Measurements from ENCODE around the genes CLN6 and ANP32A.

- PRO-cap, result no peak
Observed at GRCh38 chr15:67571116-67571586, 28.6 kb downstream of the MAP2K5 start.

GRCh38 chr15:67839502-67840223 lies 14.4 kb downstream of the SKOR1 start:
- PRO-cap, result bidirectional peak, plus-strand start at chr15:67840386, minus-strand start at chr15:67840060

GRCh38 chr15:68187344-68188067 lies 17.6 kb downstream of the CALML4 start:
- PRO-cap, result no peak

DNA sequence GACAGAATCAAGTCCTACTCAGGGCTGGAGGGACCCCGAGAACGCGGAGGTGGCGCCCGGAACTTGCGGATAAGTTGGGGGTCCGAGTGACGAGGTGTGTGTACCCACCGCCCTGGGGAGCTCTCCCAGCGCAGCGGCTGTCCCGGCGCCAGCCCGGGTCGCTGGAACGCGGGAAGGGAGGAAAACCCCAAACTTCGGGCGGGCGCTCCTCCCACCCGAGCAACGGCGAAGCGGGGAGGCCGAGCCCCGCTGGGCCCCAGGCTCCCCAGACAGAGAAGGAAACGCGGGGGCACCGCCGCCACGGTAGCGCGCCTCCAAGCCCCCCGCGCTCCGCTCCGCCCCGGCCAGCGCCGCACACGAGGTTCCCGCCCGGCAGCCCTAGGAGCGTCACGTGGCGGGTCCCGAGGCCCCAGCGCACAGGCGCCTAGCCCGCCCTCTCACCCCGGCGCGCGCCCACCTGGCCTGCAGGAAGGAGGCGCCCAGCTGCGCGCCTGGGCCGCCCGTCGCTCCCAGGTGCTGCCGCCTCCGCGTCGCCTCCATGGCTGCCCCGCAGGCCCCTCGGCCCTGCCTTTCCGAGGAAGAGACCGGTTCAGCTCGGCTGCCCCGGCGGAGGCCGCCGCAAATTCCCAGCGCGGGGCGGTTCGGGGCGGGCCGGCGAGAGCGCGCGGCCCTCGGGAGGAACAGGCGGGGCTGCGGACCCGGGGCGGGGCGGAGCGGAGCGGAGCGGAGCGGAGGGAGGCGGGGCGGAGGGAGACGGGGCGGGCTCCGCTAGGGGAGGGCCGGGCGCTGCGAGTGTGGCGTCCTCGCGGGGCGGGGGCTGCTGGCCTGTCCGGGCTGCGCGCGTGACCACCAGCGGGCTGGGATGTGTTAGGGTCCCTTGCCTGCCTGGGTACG lies at the start of gene CLN6:
CLN6 (minus strand) TSS at position 684 of the 894 bp plus-strand sequence.
- PRO-cap, result bidirectional peak, plus-strand start at position 467 of the sequence, minus-strand start at position 380 of the sequence; bidirectional peak, plus-strand start at position 795 of the sequence, minus-strand start at position 628 of the sequence

GRCh38 chr15:68271744-68272706 lies 5.5 kb upstream of the FEM1B start:
- PRO-cap, result no peak

GRCh38 chr15:68284698-68285101 lies 7.2 kb downstream of the FEM1B start:
- PRO-cap, result no peak

GRCh38 chr15:68300215-68300954 lies 22.8 kb downstream of the FEM1B start:
- PRO-cap, result no peak

DNA sequence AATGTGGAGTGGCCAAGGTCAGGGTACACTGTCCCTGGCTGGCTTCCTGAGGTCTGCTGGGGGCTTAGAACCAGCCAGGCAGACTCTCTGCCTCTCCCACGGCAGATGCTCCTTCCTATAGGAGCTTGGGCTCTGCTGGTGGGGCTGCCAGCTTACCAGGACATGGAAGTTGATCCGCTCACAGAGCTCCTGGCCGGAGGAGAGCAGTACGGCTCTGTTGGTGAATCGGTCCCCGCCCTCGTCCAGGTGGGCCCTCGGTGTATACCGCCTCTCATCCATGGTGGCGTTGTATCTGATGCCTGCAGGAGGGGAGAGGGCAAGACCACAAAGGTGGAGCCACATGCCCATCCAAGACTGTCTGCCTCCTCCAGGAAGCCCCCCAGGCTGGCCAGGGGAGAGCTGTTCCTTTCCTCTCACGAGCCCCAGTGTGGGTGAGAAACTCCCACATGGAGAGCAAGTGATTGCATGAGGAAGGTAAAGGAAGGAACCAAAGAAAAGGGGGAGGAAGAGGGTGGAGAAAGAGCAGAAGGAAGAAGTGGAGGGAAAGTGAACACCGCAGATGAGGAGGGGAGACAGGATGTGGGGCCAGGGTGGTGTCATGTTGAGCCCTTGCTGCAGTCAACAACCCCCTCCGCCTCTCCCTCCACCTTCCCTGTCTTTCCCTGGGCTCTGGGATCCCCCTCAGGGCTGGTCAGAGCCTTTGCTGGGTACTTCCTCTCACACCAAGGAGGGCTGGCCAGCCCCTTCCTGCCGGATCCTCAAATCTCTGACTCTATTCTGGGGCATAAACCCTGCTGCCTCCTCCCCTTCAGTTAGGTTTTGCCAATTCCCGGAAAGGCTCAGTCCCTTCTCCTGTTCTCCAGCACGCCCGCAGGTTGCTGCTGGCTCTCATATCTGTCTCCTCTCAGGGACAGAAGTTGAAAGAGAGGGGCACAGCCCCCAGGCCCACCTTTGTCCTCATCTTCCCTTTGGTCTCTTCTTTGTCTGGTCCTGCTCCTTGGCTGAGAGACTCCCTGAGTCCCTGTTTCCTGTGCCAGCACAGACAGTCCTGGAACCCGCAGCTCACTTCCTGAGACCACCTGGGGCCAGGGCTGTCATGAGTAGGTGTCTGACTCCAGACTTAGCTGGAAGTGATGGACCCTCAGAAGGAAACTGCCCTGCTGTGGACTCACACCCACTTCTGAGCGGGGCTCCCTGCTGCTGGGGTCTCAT lies 49.4 kb downstream of the FEM1B start:
- PRO-cap, result no peak

- PRO-cap, result no peak
Observed at GRCh38 chr15:68481660-68482088, 49.7 kb upstream of the ITGA11 start.

DNA sequence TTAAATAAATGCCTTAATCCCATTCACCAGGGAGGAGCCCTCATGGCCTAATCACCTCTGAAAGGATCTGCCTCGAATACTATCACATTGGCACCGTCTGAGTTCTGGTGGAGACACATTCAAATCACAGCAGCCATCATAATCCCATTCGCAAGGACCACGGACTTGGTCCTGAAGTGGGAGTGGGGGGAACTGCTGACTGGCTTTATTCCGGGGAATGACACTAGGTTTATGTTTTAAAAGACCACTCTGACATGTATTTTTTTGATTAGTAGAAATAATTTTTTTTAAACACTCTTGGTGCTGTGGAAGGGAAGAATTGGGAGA lies 23.2 kb downstream of the CORO2B start:
- PRO-cap, result no peak

- PRO-cap, result no peak
Observed at GRCh38 chr15:68700341-68701234, 120.1 kb downstream of the ANP32A start.

GRCh38 chr15:68788869-68789437 lies 31.7 kb downstream of the ANP32A start:
- PRO-cap, result no peak

DNA sequence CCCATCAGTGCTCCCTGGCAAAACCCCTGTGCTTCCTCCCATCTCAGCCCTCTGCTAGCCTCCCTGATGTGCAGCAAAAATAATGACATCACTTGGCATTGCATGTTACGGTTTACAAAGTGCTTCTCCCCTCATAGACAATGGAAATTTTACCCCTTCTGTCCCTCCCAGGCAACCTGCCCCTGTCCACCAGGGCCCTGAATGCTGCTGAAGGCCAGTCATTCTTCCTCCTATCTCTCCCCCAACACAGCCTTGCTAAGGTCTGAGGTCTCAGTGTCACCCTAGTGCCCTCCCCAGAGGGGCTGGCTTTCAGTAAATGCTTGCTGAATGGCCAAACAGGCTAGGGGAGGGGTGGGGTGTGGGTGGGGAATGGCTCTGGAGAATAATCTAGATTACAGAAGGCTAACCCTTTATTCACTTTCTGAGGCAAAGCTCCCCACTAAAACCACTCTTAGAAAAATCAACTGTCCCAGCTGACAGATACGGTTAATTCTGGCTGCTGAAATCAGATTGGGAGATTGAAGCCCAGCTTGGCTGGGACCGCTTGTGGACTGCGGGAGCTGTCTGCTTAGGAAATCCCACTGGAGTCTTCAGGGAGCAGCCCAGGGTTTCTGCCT lies 23.0 kb downstream of the ANP32A start:
- PRO-cap, result no peak

GRCh38 chr15:68802311-68802759 lies 18.4 kb downstream of the ANP32A start:
- PRO-cap, result no peak

DNA sequence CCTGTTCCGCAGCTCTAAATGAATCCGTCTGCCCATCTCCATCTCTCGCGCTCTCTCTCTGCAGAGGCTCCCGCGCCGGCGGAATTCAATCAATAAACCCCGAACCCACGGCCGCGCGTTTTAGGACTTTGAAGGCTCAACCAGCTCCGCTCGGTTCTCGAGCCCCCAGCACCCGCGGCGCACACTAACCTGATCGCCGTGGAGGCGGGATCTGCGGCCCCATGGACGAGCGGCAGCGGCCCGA lies at the start of gene ANP32A:
ANP32A (minus strand) TSS at position 186 of the 244 bp plus-strand sequence.
- PRO-cap, result bidirectional peak, plus-strand start outside the sequence, minus-strand start at position 183 of the sequence

- PRO-cap, result bidirectional peak, plus-strand start at chr15:68821090, minus-strand start at chr15:68820892; bidirectional peak, plus-strand start at chr15:68821256, minus-strand start at chr15:68821224
Observed at GRCh38 chr15:68820954-68821710, 437 bp upstream of the ANP32A start.

- PRO-cap, result no peak
Observed at GRCh38 chr15:68821711-68822555, 1.2 kb upstream of the ANP32A start.

DNA sequence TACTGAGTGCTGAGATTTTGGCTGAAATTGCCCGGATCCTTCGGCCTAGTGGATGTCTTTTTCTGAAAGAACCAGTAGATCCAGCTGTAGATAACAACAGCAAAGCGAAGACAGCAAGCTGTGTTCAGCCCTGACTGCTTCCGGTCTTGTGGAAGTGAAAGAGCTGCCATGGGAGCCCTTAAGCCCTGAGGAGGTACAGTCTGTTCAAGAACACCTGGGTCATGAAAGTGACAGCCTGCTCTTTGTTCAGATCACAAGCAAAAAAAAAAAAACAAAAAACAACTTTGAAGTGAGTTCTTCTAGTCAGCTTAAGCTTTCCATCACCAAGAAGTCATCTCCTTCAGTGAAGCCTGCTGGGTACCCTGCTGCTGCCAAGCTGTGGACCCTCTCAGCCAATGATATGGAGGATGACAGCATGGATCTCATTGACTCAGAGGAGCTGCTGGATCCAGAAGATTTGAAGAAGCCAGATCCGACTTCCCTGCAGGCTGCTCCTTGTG lies 13.4 kb upstream of the ANP32A start:
- PRO-cap, result no peak

DNA sequence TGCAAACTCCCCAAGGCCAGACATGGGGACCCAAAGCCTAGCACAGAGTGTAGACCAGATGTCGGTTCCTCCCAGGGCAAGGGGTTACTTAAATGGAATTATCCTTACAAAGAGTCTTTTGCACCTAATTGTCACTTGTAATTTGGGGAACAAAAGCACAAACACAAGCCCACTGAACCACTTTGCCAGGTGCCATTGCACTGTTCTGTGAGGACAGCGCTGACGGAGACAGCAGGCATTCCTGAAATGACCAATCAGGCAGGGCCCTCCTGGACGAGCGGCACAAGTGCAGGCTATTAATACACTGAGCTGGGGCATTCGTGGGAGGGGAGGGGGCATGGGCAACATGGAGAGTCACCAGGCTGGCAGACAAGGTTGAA lies 45.4 kb downstream of the NOX5 start:
- PRO-cap, result no peak

DNA sequence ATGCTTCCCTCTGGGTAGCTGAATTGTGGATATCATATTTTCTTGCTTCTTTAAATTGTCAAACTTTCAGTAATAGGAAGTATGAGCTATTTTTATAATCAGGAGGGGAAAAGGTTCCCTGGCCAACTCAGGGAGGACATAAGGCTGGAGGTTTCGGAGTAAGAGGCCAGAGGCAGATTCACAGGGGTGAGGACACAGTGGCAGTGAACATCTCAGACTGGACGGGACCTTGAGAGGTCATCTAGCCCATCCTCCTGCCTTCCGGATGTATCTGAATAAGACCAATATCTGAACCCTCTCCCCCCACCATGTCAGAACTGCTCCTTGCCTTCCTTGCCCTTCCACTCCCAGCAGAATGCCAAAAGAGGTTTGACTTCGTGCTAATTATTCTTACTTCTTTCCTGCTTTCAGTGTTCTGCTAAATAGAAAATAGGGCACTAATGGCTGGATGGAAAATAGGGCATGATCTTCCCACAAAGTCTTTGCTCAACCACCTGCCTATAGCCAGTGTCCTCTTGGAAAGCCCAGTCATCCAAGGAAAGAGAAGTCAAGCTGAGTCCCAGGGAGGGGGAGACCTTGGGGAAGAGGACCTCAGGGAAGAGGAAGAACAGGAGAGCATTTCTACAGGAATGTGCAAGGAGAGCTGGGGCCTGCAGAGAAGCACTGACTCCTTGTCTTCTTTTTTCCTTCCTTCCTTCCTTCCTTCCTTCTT lies 69.6 kb downstream of the NOX5 start:
- PRO-cap, result no peak